ENCODE data around the gene LACTB.

- PRO-cap = bidirectional peak, plus-strand start at chr15:62059869, minus-strand start at chr15:62059862; bidirectional peak, plus-strand start at chr15:62059987, minus-strand start at chr15:62059913
These were observed 538 bp downstream of the VPS13C start for GRCh38 chr15:62059600-62060218.

GRCh38 chr15:62163290-62164564 lies 1.4 kb downstream of the C2CD4B start:
- PRO-cap = bidirectional peak, plus-strand start at chr15:62164455, minus-strand start at chr15:62164431

DNA sequence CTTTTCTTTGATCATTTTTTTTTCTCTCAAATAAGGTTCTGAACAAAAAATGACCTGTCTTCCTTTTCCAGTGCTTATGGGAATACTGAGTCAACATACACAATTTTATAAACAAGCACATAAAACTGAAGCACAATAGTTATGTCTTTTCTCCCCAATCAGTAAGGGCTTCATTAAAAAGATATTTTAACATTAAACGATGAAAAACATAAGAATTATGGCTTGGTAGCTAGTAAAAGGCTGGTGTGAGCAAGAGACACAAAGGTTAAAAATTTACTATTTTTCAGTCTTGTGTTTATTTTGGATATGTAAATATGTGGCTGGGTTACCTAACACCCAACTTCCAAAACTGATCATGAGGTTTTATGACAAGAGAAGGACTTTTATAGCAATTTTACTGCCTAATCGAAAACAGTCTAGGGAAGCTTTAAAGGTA lies 102.1 kb upstream of the TLN2 start:
- PRO-cap = no peak

DNA sequence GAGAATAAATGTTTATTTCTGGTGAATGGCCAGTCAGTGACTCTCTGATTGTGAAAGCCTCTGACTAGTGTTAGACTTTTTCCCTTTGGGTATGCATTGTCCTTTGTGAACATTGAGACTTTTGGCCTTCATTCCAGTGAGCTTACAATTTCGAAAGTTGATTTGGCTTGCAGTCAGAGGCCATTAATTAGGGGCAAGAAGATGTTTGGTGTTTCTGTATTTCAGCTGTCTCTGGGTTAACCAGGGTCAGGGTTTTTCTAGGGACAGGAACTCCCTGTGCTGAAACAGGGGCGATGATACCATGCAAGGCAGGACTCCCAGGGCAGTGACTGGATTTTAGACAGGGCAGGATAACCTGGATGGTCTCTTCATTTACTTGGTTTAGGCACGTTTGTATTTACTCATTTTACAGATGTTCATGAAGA lies 49.3 kb downstream of the TLN2 start:
- PRO-cap = no peak

DNA sequence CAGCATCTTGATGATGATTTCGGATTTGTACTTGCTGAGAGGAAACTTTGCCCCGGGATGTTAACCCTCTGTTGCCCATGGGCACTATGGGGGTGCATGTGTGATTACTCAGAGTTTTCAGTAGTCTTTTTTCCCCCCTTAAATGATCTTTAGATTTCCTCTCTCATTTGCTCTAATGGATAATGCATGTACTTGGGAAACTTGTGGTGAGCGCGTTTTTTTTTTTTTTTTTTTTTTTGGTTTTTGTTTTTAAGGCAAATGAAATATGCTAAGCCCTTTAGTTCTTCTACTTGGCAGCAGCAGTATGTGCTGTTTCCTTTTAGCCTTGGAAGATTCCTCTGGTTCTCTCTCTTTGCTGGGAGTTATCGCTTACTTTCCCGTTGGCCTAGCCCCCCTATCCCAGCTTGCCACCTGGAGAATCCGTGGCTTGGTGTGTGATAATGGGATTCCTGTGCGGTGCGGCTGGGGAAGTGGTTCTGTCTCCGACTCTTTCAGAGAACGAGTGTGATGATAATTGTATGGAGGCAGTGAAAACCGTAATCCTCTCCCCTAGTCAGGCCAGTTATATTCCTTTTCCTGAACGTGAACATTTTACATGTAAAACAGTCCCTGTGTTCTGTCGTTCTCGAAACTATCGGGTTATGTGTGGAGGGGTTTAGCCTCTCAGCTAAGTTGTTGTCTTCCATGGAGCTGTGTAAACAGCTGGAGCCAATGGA lies 74.7 kb downstream of the TLN2 start:
- PRO-cap = unidirectional peak, minus-strand start at position 227 of the sequence

DNA sequence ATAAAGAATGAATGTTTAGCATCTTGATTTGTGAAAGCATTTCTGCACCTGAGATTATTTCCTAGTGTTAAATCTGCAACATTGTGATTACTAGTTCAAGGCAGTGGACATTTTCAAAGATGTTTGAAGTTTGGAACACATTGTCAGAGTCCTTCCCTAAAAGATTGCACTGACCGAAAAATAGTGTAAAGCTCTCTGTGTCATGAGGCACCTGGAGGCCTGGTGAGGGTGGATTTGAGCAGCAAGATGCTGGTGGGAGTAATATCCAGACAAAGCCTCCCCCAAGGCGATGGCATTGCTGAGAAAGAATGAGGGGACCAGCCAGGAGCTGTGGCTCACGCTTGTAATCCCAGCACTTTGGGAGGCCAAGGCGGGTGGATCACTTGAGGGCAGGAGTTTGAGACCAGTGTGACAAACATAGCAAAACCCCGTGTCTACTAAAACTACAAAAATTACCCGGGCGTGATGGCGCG lies 176.9 kb downstream of the TLN2 start:
- PRO-cap = no peak

GRCh38 chr15:62608007-62608507 lies 217.7 kb downstream of the TLN2 start:
- PRO-cap = no peak

DNA sequence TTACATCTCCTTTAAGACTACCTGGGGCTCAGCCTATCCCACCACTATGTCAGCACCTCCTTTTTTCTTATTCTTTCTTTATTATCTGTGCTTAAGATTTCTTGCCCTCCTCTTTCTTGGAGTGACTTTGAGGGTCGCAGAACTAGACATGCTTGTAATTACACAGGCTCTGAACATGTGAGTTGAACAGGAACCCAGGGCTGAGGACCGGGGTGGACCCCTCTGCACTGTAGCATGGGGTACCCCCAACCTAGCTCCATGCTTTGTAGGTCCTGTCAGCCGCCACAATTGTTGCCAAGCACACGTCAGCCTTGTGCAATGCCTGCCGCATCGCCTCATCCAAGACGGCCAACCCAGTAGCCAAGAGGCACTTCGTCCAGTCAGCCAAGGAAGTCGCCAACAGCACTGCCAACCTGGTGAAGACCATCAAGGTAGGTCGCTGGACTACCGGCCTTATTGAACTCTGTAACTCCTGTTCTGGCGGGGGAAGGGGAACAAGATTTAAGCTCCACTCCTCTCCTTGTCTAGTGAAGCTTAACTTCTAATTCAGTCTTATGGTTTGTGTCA lies 287.2 kb upstream of the TPM1 start:
- PRO-cap = no peak

DNA sequence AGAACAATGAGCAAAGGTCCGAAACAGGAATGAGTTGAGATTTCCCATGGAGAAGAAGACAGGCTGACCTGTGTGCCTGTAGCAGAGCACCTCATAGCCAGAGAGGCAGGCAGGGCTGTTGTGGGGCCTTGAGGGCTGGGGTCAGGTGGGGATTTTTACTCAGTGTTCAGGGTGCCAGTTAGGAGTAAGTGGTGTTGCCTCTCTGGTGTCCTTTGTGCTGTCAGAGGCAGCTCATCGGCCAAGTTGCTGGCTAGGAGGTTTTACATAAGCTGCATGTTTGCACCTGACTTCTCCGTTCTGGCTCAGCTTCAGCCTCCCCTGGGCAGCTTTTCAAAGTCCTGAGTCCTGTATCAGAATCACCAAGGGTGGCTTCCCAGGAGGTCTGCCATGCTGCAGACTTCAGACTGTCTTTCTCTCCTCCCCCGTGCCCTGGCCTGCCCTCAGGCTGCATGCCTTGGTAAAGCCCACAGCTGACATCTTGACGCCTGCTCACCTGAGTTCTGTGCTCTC lies 242.6 kb upstream of the TPM1 start:
- PRO-cap = no peak

- PRO-cap = no peak
These were observed 152.9 kb upstream of the TPM1 start for GRCh38 chr15:62889543-62890095.

GRCh38 chr15:62895675-62896505 lies 146.7 kb upstream of the TPM1 start:
- PRO-cap = no peak

DNA sequence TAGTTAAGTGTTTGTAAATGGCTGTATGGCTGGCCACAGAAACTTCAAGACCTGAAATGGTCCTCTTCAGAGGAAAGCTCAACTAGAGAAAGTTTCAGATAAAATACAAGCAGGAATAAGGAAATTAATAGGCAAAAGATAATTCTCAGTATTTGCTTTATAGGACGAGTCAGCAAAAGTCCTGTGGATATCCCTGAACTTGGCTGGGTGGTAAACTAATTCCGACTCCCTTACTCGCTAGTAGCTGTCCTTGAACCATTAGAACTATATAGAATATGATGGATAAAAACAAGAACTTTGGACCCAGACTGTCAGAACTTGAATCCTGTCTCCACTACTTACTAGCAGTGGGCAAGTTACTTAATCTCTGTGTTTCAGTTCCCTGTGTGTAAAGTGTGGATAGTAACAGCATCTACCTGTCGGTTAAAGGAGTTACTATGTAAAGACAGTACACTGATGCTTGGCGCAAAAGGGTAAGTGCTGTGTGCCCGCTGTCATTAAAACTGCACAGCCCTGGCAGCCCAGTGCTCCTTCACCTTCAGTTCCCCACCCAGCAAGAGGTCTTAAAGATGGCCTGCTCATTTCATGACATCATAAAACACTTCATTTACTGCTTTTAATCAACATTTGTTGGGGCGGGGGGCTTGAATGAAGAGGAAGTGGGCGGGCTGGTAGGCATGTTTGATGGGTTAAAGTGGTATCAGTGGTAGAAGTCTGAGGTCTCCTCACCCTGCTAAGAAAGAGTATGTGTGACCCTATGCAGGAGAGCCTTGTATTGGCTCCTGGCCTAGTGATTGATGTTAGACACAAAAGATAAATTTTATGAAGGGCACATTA lies 7.3 kb downstream of the TPM1 start:
- PRO-cap = bidirectional peak, plus-strand start at position 314 of the sequence, minus-strand start at position 205 of the sequence; bidirectional peak, plus-strand start at position 527 of the sequence, minus-strand start at position 505 of the sequence

DNA sequence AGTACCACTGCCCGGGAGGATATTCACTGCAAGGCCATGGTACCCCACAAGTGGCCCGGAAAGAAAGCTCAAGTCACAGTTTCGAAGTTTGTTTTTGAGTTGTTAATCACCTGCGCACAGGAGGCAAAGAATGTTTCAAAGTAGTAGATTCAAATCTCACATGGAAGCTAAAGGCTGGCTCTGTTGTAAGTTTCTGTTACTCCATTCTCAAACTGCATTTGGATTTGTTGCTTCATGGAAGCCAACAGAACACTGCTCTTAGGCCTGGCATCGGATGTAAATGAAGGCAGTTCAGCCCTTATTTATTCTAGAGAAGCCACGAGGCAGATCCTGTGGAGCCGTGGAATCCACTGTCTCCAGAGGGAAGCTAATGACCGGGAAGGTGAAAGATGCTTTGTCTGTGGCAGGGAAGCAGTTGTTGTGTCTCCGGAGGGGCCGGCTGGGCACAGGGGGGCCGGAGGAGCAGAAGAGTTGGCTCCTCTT lies 33.3 kb downstream of the TPM1 start:
- PRO-cap = no peak

GRCh38 chr15:63121399-63121939 lies at the start of gene LACTB:
Gene LACTB, plus strand, starts transcription at chr15:63121861.
- PRO-cap = bidirectional peak, plus-strand start at chr15:63121828, minus-strand start at chr15:63121736

DNA sequence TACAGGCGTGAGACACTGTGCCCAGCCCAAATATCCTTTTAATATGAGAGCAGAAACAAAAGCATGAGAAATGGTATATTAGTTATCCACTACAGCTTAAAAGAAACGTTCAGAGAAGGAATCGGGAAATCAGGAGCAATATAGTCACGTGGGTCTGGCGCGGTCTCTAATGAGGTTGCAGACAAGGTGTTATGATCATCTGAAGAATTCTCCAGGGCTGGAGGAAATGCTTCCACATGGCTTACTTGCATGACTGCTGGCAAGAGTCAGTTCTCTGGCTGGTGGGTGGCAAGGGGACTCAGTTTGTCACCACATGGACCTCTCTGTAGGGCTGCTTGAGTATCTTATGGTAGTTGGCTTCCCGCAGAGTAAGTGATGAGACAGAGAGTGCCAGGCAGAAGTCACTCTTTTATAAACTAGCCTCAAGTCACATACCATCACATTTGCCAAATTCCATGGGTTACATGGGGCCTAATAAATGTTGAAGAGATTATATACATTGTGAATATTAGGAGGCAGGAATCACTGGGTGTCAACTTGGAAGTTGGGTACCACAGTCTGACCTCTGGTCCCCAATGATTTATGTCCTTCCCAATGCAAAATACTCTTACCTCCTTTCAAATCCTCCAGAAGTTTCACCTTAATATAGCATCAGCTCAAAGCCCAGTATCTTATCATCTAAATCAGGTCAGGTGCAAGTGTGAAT lies 14.7 kb downstream of the RPS27L start:
- PRO-cap = no peak

DNA sequence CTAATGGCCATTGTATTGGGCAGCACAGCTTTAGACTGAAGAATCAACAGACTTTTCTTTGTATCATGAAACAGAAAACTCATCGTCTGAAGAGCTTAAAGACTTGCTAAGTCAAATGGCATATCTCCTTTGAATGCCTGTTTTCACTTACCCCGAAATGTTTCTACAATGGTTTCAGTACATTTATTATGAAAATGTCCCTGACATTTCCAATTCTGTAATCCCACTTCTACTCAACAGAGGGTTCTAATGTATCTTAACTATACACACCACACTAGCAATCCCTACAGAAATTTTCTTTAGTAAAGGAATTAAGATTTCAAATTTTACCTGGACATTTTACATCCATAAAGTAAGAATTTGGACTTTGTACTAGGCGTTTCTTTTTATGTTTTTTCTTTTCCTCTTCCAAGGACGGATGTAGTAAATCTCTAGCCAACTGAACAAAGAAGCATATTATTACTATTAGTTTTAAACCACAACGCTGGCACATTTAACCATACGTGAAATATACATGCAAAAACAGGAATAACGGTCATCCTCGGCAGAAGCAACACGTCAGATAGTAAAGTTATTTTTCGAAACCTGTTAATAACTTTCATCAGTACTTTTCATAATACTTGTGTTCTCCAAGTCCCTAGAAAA lies 1.1 kb downstream of the RPS27L start:
- PRO-cap = no peak

DNA sequence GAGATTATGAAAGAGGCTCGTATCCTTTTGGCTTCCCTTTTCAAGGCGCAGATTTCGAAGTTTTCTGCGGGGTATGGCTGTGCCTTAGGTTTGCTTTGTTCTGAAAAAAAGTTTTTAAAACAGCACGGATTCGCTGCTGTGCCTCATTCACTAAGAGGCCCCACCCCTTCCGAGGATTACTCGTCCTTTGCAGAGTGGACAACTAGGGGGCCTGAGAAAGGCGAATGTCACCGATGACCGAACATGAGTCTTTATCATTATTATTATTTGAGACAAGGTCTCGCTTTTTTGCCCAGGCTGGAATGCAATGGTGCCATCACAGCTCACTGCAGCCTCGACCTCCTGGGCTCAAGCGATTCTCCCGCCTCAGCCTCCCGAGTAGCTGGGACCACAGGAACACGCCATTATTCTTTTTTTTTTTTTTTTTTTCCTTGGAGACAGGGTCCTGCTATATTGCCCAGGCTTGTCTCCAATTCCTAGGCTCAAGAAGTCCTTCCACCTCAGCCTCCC lies 698 bp upstream of the RPS27L start:
- PRO-cap = bidirectional peak, plus-strand start at position 179 of the sequence, minus-strand start at position 102 of the sequence

GRCh38 chr15:63217316-63217532 lies 27.8 kb downstream of the RAB8B start:
- PRO-cap = no peak

DNA sequence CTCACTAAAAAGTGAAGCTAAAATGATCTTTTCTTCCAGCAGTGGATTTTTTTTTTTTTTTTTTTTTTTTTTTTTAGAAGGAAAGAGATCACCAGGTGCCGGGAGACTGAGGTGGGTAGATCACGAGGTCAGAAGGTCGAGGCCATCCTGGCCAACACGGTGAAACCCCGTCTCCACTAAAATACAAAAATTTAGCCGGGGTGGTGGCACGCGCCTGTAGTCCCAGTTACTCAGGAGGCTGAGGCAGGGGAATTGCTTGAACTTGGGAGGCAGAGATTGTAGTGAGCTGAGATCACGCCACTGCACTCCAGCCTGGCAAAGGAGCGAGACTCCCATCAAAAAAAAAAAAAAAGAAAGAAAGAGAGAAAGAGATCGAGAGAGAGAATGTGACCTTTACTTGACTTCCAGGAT lies 29.6 kb downstream of the RAB8B start:
- PRO-cap = no peak

- PRO-cap = no peak
These were observed 45.1 kb downstream of the APH1B start for GRCh38 chr15:63322371-63322999.

Measured in rectum (tissue), 1 donor.